A375 (cell line): Measurements from ENCODE around the genes SEMG1 and MATN4.

- RAMPAGE, long total RNA, result no peak
These were observed 1.9 kb downstream of the TOX2 start for GRCh38 chr20:43916279-43917202.

- RAMPAGE, long total RNA, result no peak
These were observed 111.8 kb downstream of the JPH2 start for GRCh38 chr20:44075214-44075556.

DNA sequence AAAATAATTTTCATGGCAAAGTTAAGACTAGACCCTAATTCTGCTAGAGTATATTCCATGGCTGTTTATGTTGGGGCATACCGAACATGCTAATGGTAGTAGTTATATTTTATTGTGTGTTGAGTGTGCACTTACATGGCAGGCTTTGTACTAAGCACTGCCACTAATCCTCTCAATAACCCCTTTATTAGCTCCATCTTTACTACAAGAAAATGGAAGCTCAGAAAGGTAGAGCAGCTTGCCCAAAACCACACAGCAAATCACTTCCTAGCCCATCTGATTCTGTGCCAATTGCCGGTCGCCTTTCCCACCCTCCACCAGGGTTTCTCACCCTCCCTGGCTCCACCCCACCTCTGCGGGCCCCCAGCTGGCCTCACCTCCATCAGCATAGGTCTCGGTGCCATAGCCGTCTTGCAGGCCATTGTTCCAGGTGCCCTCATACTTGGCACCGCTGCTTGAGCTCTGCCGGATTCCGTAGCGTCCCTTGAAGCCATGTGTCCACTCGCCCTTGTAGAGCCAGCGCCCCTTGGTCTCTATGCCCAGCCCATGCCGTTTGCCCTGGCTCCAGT is 954 bp downstream of the JPH2 start:
- RAMPAGE, long total RNA, result no peak

DNA sequence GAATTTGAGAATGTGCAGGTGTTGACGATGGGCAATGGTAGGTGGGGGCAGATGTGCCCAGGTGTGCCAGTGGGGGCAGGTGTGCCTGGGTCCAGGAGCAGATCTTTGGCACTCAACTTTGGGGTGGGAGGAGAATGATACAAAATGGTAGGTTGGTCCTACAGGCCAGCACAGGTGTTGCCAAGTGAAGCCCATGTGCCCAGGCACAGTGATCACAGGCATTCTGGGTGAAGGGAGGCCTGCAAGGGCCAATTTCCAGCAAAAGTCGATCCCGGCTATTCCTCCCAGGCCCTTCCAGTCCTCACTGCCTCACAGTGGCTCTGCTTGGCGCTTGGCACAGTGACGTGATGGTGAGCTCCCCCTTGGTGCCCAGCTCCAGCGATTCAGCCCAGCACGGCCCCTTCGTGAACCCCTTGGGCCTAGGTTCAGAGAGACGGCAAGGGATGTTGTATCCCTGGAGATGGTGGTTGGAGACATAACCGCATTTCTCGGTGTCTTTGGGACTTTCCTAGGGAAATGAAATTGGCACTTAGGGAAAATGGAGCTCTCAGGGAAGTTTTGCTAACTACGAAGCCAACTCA is 46.0 kb downstream of the HNF4A start:
- RAMPAGE, long total RNA, result no peak

- RAMPAGE, long total RNA, result no peak
These were observed 44.7 kb upstream of the TTPAL start for GRCh38 chr20:44430988-44431331.

GRCh38 chr20:44467997-44468229 is 7.8 kb upstream of the TTPAL start:
- RAMPAGE, long total RNA, result no peak

GRCh38 chr20:44584083-44584431 is 1.7 kb downstream of the PKIG start:
- RAMPAGE, long total RNA, result no peak

GRCh38 chr20:44618465-44618998 is 33.0 kb downstream of the ADA start:
- RAMPAGE, long total RNA, result no peak

DNA sequence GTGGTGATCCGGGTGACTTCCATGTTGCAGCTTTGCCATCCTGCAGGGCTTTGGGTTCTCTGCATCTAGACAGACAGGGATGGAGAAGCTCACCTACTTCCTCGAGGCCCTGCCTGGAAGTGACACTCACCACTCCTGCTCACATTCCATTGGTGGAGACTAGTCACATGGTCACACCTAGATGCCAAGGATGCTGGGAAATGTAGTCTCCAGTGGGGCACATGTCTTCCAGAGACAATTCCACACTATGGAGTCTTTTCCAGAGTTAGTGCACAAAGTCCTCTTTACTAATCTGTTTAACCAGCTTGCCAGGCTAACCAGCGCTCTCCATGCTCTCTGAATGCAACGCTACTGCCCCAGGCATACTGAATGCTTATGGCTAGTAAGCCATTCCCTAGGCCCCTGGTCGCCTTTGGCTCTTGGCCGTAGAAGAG is 6.8 kb upstream of the KCNK15 start:
- RAMPAGE, long total RNA, result no peak

GRCh38 chr20:44903669-44904280 is 6.1 kb upstream of the PABPC1L start:
- RAMPAGE, long total RNA, result no peak

- RAMPAGE, long total RNA, result no peak
These were observed 17.5 kb downstream of the TOMM34 start for GRCh38 chr20:44942244-44943474.

GRCh38 chr20:45000239-45000551 is 33.9 kb downstream of the STK4 start:
- RAMPAGE, long total RNA, result no peak

DNA sequence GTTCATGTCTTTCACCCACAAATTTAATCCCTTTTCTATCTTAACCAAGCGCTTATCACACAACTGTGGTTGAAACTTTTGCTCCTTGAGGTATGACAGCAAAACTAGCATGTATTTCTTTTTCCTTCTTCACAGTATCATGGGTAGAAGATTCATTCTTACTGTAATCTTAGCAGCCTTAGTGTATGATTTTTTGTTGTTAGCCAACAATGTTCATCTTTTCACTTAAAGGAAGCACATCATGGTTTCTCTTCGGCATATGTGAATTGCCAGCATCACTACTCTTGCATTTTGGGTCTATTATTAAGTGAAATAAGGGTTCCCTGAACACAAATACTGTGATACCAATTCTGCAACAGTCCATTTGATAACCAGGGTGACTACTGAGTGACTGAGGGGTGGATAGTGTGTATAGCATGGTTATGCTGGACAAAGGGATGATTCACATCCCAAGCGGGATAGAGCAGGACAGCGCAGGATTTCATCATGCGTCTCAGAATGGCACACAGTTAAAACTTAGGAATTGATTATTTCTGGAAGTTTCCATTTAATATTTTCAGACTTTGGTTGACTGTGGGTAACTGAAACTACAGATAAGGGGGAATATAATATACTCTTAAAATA is 41.7 kb downstream of the KCNS1 start:
- RAMPAGE, long total RNA, result no peak

GRCh38 chr20:45116154-45116379 is 1.1 kb upstream of the WFDC5 start:
- RAMPAGE, long total RNA, result no peak

DNA sequence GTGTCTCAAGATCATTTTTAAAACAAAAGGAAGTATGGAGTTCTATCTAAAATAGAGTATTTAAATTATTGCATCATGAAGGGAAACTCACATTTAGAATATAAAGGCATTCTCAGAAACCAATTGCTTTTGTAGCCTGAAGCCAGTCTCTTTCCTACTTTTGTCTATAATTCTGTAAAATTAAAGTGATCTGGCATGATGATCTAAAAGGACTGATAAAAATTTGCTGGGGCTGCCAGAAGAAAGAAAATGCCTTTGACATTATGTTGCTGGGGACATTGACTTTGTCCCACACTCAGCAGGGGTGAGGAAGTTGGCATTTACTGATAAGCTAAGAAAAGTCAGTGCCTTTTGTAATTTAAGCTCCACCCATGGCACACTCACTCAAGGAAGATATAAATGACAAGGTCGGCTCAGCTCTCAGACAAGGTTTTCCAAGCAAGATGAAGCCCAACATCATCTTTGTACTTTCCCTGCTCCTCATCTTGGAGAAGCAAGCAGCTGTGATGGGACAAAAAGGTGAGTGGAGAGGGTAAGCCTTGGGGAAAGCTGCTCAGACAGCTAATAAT is at the start of gene SEMG1:
Gene SEMG1, plus strand, starts transcription at position 423 of the 569 bp plus-strand sequence.
- RAMPAGE, long total RNA, result no peak

DNA sequence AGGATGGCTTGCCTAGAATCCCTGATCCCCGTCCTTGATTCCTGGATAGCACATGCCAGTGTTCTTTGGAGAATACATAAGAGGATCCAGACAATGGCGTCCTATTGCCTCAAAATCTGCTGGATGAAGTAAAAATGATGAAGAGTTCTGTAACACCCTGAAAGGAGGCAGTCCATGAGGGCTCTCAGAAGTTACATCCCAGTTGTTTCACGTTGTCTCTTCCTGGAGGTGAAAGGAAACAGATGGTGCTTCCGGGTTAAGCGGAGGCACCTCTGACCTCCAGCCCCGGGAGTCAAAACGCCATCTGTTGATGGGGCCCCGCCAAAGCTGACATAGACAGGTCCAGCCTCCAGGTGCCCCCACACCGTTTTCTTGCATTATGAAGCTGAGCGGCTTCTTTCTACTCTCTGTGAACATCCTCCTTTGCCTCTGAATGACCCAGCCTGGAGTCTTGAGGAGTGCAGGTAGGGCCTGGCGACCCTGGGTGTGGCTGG is 9.4 kb downstream of the SEMG2 start:
- RAMPAGE, long total RNA, result no peak

DNA sequence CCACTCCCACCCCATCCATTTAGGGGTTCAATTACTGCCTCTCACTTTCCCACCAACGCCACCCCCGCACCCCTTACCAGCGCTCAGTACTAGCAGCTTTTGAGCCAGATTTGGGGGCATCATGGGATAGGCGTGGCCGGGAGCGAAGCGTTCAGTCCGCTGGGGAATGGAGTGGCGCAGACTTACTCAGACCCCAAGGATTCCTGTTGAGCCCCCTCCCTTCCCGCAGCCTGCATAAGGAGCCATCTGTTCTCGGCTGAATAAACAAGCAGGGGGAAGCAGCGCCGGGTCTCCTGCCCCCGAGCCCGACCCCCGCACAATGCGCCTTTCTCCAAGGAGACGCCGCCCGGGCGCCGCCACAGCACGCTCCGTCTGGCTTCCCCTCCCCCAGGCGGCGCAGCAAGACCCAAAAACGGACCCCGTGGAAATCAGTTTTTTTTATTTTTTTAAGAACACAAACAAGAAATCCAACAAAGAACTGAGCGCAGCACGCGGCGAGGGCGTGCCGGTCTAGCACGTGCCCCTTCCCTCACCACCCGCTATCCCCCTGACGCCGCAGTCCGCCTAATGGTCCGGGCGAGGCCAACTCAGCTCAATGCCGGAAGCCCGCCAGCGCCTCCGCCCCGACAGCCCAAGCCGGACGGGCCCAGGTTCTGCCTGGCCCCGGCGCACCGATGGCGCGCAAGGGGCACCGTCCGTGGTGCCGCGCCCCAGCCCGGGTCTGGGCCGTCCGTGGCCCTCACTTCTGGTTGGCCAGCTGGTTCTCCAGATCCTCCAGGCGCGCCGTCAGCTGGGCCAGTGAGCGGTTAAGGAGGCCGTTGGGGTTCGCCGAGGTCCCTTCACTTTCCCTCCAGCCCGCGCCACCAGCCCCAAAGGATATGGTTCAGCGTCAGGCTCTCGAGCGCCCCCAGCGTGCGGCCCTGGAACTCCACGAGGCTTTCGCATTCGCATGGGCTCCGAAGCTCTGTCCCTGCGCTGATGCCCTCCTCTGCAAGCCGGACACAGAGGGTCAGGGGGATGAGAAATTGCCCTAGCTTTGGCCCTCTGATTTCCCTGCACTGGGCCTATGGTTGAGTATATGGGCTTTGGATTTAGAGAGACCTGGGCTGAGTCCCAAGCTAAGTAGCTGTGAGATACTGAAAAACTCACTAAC is 13.2 kb upstream of the RBPJL start:
- RAMPAGE, long total RNA, result no peak

DNA sequence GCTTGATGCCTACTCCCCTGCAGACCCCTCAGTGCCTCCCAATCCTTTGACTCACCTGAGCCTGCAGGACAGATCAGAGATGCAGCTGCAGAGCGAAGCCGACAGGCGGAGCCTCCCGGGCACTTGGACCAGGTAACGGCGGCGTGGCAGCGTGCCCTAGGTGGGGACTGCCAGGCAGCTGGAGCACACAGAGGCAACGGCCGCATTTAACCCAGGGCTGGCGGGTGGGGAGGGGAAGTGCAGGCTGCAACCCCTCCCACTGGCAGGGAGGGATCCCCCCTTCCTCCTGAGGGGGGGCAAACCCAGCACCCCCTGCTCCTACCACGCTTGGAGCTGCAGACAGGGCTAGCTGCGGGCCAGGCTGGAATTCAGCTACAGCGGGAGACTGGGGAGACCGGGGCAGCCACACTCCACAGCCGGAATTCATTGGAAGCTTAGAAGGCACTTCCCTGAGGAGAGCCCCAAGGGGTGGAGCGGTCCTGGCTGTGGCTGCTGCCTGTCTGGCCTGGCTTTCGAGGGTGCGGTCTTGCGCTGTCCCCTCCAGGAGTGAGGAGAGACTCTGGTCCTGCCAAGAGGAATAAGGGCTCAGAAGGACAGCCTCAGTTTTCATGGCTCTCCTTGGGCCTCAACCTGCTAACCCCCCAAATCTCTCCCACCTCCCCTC is at the start of gene MATN4:
Gene MATN4, minus strand, starts transcription at position 180 of the 664 bp plus-strand sequence.
- RAMPAGE, long total RNA, result no peak

DNA sequence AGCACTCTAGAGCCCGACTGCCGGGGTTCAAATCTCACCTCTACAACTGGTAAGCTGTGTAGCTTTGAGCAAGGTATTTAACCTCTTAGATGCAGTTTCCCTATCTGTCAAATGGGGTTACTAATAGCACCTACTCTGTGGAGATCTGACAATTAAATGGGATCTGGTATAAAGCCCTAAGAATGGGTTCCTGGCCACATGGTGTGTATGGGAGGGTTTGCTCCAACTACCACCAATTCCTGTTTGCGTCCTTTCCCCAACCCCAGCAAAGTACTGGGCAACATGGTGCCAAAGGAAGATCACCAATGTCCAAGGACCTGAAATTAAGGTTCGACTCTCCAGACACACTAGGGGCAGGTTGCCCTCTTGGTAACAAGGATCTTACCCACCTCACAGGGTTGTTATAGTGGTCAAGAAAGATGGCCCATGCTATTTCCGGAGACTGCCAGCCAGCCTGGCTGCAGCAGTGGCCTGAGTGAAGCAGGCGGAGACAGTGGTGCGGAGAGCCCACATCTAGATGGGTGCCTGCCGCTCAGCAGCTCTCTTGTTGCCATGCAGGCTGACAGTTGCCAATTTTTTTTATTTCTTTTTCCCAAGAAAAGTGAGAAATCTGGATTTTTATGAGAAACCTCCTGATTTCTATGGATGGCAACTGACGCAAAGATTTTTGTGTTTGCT is 16.4 kb upstream of the MATN4 start:
- RAMPAGE, long total RNA, result no peak

GRCh38 chr20:45340980-45341325 is 7.3 kb downstream of the SDC4 start:
- RAMPAGE, long total RNA, result no peak